Transverse colon (tissue), 4 donors: ENCODE data around the genes UBA2, HSPB6 and ARHGAP33.

GRCh38 chr19:34428241-34429506 lies at the start of gene UBA2:
TSS of gene UBA2 (plus strand) at chr19:34428381.
- PRO-cap: bidirectional peak, plus-strand start at chr19:34428371, minus-strand start at chr19:34428318; unidirectional peak, minus-strand start at chr19:34428824; bidirectional peak, plus-strand start at chr19:34429205, minus-strand start at chr19:34429034
- RAMPAGE, long total RNA, 4 experiments: start-site peak on the plus strand in 3 of 4 experiments, at chr19:34428356-34428453 at its widest, 38 to 258 reads per replicate

DNA sequence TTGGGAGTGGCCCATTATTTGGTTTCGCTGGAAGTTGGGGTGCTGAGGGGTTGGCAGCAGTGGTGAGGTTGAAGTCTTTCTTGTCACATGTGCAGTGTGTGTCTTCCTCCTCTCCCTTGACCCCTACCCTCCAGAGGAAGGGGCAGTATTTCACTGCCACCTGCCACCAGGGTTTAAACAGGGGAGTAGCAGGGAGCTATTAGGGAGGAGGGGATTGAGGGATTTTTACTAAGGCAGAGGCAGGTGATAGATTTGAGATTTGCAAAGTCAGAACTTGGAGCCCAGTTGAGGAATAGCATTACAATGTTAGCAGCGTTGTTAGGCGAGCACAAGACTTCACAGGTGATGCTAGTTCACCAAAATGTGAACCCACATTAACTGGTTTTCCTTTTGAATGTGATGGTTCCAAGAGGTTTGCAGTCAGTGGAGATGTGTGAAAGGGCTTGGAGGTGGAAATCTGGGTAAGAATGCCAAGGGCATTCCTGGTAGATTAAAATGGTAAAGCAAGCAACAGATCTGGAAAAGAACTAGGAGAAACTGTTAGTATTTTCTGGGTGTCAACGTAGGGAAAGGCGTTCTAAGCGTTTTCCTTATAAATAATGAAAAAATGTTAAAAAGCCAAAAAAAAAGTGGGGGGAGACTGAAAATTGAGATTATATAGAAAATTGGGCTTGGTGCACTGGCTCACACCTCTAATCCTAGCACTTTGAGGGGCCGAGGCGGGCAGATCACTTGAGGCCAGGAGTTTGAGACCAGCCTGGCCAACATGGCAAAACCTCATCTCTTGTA lies 19.3 kb upstream of the WTIP start:
- PRO-cap: no peak
- RAMPAGE, long total RNA, 4 experiments: no peak in any of the 4 experiments

- PRO-cap: no peak
- RAMPAGE, long total RNA, 4 experiments: no peak in any of the 4 experiments
Measured at GRCh38 chr19:34474860-34475768, 6.4 kb upstream of the WTIP start.

DNA sequence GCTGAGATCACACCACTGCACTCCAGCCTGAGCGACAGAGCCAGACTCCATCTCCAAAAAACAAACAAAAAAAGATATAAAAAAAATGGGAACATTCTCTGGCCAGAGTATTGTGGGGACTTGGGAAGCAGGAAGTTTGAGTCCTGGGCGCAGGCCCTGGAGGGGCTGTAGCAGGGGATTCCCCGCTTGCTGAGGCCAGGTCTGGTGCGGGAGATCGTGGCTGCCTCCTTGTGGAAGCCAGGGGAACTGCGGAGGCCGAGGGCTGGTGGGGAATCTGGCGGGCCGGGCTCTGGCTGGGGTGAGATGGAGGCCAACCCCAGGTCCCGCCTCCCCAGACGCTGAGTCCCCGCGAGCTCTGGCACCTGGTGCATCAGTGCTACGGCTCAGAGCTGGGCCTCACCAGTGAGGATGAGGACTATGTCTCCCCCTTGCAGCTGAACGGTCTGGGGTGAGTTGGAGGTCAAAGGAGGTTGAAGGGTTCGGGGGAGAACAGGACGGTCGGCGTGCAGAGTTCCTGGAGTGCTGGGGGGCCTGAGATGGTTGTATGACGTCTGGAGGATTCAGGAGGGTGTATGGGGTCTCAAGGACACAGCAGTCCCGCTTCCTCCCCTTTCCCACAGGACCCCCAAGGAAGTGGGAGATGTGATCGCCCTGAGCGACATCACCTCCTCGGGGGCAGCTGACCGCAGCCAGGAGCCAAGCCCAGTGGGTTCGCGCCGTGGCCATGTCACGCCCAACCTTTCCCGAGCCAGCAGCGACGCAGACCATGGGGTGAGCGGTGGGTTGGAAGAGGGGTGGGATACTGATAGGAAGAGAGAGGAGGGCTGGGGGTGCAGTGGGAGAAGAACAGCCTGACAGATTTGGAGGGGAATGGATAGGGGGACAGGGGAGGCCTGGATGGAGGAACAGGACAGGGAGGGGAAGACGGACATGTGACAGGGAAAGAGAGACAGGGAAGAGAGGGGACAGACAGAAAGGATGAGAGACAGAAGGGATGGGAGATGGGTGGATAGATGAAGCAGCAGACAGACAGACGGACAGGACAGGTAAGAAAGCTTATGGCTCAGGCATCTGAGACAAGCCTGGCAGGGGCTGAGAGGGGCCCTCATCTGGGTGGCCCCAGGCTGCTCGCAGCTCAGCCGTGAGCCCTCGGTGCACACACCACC lies 13.2 kb downstream of the GRAMD1A start:
- PRO-cap: no peak
- RAMPAGE, long total RNA, 4 experiments: start-site peak on the plus strand in 1 of 4 experiments, centred at positions 437 to 619 of the sequence, 7 to 12 reads per replicate

DNA sequence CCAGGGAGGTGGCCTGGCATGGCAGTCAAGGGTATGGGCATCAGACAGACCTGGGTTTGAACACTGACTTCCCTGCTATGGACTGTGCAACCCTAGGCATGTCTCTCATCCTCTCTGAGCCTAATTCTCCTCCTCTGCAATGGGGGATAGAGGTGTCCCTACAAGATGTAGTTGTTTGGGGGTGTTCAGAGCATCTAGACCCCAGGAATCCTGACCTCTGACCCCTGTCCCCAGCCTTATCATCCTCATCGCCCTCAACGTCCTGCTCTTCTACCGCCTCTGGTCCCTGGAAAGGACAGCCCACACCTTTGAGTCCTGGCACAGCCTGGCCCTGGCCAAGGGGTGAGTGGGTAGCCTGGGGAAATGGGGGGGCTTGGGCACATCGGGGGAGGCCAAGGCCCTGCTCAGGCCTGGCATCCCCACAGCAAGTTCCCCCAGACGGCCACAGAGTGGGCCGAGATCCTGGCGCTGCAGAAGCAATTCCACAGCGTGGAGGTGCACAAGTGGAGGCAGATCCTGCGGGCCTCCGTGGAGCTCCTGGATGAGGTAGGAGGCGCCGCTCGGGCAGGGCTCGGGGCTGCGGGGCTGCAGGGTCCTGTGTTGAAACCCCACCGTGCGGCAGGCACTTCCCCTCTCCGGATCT lies 7.1 kb upstream of the SCN1B start:
- PRO-cap: no peak
- RAMPAGE, long total RNA, 4 experiments: start-site peak on the plus strand in 1 of 4 experiments, centred at position 296 of the sequence, 11 reads per replicate

DNA sequence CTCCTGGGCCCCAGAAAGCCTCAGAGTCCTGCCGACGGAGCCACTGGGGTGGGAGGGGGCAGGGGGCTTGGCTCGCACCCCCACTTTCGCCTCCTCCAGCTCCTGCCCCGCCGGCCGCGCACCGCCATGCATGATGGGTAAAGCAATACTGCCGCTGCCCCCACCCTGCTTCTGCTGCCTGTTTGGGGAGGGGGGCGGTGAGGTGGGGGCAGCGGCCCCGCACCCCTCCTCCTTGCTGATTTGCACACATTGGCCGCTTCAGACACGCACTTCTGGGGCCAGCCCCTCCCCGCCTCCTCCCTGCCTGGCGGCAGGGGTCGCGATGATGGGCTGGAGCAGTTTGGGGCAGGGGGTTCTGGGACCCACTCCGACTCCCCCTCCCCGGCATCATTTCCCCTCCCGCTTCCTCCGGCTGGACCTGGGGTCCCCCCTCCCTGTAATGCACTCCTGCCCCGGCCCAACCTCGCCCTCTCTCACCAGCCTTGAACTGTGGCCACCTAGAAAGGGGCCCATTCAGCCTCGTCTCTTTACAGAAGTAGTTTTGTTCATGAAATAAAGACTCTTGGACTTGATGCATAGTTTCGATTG lies 1.5 kb upstream of the HPN start:
- PRO-cap: no peak
- RAMPAGE, long total RNA, 4 experiments: no peak in any of the 4 experiments

GRCh38 chr19:35065541-35066305 lies 24.2 kb downstream of the HPN start:
- PRO-cap: no peak
- RAMPAGE, long total RNA, 4 experiments: no peak in any of the 4 experiments

GRCh38 chr19:35109399-35110068 lies 6.1 kb upstream of the FXYD3 start:
- PRO-cap: bidirectional peak, plus-strand start at chr19:35109930, minus-strand start at chr19:35109749
- RAMPAGE, long total RNA, 4 experiments: no peak in any of the 4 experiments

DNA sequence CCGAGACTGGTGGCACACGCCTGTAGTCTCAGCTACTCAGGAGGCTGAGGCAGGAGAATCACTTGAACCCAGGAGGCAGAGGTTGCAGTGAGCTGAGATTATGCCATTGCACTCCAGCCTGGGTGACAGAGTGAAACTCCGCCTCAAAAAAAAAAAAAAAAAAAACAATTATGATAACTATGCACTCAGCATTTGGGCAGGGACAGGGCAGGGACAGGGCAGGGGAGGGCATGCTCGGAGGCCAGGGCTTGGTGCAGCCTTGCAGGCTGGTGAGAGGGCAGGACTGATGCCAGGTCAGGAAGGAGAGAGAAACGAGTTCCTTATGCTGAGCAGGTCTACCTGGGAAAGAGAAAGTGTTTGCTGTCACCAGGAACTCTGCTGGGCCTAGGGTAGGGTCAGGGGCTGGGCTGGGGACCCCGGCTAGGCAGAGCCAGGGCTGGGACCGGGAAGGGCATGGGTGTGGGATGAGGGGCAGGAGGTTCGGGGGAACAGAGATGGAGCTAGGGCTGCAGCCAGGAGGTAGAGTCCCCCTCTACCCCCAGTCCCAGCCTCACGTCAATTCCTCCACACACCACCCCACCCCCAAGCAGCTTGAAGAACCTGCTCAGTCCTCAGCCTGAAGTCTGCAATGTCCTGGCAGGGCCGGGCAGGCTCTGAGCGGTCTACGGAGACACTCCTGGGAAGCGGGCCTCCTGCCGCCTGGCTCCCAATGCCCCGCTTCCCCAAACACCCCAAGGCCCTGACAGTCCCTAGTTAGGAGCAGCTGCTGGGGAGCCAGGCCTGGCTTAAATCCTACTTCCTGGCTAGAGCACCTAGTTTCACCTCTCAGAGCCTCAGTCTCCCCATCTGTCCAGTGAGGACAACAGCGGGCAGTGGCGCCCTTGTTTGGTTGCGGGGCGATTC lies 2.8 kb downstream of the FXYD3 start:
- PRO-cap: bidirectional peak, plus-strand start at position 188 of the sequence, minus-strand start at position 285 of the sequence; bidirectional peak, plus-strand start at position 607 of the sequence, minus-strand start at position 350 of the sequence
- RAMPAGE, long total RNA, 4 experiments: start-site peak on the minus strand in 1 of 4 experiments, centred at position 78 of the sequence, 10 reads per replicate

DNA sequence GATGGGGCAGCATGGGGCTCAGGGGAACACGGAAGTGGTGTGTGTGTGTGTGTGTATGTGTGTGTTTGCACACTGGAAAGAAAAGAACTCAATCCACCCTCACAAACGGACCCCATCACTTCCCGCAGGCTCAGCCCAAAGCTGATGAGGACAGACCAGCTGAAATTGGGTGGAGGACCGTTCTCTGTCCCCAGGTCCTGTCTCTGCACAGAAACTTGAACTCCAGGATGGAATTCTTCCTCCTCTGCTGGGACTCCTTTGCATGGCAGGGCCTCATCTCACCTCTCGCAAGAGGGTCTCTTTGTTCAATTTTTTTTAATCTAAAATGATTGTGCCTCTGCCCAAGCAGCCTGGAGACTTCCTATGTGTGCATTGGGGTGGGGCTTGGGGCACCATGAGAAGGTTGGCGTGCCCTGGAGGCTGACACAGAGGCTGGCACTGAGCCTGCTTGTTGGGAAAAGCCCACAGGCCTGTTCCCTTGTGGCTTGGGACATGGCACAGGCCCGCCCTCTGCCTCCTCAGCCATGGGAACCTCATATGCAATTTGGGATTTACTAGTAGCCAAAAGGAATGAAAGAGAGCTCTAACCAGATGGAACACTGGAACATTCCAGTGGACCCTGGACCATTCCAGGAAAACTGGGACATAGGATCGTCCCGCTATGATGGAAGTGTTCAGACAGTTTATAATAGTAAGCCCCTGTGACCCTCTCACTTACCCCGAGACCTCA lies 7.9 kb downstream of the FXYD3 start:
- PRO-cap: bidirectional peak, plus-strand start at position 564 of the sequence, minus-strand start at position 526 of the sequence
- RAMPAGE, long total RNA, 4 experiments: no peak in any of the 4 experiments

DNA sequence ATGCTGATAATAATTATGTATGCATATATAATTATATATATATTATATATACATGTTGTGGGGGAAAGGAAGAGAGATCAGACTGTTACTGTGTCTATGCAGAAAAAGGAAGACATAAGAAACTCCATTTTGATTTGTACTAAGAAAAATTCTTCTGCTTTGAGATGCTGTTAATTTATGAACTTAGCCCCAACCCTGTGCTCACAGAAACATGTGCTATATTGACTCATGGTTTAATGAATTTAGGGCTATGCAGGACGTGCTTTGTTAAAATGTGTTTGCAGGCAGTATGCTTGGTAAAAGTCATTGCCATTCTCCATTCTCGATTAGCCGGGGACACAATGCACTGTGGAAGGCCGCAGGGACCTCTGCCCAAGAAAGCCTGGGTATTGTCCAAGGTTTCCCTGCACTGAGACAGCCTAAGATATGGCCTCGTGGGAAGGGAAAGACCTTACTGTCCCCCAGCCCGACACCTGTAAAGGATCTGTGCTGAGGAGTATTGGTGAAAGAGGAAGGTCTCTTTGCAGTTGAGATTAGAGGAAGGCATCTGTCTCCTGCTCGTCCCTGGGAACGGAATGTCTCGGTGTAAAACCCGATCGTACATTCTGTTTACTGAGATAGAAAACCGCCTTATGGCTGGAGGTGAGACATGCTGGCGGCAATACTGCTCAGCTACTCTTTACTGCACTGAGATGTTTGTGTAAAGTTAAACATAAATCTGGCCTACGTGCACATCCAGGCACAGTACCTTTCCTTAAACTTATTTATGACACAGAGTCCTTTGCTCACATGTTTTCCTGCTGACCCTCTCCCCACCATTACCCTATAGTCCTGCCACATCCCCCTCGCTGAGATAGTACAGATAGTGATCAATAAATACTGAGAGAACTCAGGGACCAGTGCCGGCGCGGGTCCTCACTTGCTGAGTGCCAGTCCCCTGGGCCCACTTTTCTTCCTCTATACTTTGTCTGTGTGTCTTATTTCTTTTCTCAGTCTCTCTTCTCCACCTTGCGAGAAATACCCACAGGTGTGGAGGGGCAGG lies 5.2 kb downstream of the LGI4 start:
- PRO-cap: unidirectional peak, plus-strand start at position 319 of the sequence; bidirectional peak, plus-strand start at position 882 of the sequence, minus-strand start at position 681 of the sequence
- RAMPAGE, long total RNA, 4 experiments: no peak in any of the 4 experiments

DNA sequence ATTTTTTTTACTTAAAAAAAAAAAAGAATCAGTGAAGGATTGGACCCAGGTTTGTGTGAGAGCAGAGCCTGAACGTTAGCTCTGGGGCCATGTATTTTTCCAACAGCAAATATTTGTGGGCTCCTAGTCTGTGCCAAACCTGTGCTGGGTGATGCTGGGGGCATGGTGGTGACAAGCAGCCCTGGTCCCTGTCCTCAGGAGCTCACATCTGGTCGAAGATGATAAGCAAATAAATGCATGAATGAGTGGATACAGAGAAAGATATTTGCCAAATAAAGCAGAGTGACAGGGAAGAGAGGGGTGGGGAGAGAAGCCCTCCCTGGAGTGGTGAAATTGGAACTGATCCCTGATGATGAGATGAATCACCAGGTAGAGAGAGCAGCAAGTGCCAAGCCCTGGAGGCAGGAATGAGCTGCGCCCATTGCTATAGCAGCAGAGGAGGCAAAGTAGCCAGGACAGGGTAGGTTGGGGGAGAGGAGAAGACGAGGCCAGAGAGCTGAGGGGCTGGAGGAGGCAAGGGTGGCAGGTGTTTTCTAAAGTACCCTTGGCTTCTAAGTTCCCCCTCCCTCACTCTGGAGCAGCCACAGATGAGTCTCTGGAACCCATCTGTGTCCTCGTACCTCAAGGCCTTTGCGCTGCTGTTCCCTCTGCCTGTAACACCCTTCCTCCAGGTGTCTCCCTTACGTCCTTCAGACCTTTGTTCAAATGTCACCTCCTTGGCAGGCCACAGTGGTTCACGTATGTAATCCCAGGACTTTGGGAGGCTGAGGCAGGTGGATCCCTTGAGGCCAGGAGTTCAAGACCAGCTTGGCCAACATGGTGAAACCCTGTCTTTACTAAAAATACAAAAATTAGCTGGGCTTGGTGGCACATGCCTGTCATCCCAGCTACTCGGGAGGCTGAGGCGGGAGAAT lies 13.8 kb downstream of the FXYD5 start:
- PRO-cap: no peak
- RAMPAGE, long total RNA, 4 experiments: no peak in any of the 4 experiments

DNA sequence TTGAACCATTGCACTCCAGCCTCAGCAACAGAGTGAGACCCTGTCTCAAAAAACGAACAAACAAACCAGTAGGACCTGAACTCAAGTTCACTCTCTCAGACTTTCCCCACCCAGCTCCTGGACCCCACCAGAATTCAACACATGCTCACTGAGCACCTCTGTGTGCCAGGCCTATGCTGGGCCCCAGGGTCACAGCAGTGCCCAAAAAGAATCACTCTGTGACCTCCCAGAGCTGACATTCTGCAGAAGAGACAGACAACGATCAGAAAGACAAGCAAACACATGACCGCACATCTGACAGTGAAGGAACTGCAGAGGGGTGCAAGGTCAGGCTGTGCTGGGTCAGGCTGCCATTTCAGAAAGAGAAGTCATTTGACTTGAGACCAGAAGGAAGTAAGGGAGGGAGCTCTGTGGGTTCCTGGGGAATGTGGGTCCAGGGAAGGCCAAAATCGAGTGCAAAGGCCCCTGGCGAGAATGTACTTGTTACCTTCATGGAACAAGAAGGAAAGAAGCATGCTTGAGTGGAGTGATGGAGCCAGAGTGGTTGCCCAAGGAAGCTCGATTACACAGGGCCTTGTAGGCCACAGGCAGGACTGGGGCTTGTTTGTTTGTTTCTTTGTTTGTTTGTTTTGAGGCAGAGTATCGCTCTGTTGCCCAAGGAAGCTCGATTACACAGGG lies 11.5 kb upstream of the CD22 start:
- PRO-cap: no peak
- RAMPAGE, long total RNA, 4 experiments: no peak in any of the 4 experiments

DNA sequence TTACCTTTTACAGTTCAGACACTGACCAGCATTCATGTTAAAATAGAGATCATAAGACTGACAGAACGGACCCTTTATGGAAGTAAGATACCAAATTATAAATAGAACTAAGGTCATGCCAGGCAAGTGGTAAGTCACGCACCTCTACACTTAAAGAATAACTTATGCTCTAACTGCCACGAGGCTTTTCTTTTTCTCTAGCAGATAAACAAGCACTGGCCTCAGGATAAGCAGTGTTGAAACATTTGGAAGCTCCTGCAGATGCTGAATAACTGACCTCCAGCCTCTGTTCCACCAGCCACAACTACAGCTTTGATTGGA lies 28.4 kb downstream of the GPR42 start:
- PRO-cap: no peak
- RAMPAGE, long total RNA, 4 experiments: no peak in any of the 4 experiments

- PRO-cap: no peak
- RAMPAGE, long total RNA, 4 experiments: no peak in any of the 4 experiments
Measured at GRCh38 chr19:35493771-35494409, 3.6 kb upstream of the KRTDAP start.

- PRO-cap: no peak
- RAMPAGE, long total RNA, 4 experiments: start-site peak on the minus strand in 1 of 4 experiments, at chr19:35545245-35545297 at its widest, 5 reads per replicate
Measured at GRCh38 chr19:35544954-35545397, 450 bp upstream of the TMEM147 start.

DNA sequence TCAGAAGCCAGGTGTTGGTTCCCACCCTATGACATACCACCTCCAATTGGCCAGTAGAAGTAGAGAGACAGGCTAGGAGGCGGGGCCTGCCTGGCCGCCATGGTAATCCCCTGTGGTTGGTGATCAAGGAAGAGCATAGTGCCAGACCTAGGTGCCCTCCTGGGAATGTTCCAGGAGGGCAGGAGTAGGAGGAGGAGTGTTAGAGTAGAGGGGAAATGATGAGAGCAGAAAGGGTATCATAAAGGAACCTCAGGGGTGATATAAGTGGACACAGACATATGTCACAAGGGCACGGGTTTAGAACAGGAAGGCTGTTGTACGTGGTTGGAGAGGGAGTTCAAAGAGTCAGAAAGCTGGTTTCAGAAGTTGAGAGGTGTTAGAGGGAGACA lies 10.6 kb downstream of the PMIS2 start:
- PRO-cap: no peak
- RAMPAGE, long total RNA, 4 experiments: no peak in any of the 4 experiments

GRCh38 chr19:35753670-35754379 lies 3.0 kb downstream of the HSPB6 start:
- PRO-cap: no peak
- RAMPAGE, long total RNA, 4 experiments: start-site peak on the plus strand in 2 of 4 experiments, at chr19:35753855-35754105 at its widest, 13 to 19 reads per replicate

- PRO-cap: unidirectional peak, minus-strand start at chr19:35757029
- RAMPAGE, long total RNA, 4 experiments: start-site peak on the minus strand in 2 of 4 experiments, at chr19:35757019-35757029 at its widest, 33 to 61 reads per replicate
Measured at GRCh38 chr19:35756765-35757094, at the start of gene HSPB6. TSS of gene HSPB6 (minus strand) at chr19:35757029.

DNA sequence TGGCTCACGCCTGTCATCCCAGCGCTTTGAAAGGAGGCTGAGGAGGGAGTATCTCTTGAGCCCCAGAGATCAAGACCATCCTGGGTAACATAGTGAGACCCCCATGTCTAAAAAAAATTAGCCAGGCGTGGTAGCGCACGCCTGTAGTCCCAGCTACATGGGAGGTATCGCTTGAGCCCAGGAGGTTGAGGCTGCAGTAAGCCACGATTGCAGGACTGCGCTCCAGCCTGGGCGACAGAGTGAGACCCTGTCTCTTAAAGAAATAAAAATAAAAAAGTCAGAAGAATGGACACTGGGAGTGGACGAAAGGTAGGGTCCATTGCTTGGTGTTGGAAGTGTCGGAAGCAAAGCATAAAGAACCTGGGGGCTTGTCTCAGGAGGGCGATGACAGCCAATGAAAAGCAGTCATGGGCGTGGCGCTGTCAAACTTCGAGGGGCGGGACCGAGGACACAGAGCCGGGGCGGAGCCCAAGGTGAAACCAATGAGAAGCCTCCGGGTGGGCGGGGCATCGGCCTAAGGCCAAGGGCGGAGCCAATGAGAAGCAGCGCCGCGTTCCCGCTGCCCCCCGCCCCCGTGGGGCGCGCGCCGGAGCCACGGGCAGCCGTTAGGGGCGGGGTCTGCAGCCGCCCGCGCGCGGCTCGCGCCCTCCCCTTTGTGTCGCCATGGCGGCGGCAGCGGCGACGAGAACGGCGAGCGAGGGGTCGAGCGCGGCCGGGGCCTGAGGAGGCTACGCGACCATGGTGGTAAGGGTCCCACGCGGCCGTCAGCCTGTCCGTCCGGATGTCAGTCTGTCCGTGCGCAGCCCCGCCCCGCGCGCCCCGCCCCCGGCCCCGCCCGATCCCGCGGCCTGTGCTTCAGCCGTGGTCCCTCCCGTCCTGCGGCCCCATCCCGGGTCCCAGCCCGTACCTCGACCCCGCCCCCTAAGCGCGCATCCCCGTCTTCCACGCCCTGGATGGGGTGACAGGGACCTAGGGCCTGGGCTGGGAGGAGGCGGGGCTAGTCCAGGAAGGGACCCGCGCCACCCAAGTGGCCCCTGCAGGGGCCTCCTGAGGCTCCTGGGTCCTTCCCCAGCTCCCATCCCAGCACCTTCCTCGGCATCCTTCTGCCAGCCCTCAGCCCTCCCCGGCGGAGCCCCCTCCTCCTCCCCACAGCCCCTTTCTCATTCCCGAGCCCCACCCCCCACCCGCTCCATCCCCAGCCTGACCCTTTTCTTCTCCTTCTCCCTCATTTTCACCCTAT lies at the start of gene ARHGAP33:
Gene ARHGAP33, plus strand, starts transcription at position 644 of the 1,240 bp plus-strand sequence.
- PRO-cap: unidirectional peak, plus-strand start at position 656 of the sequence
- RAMPAGE, long total RNA, 4 experiments: start-site peak on the plus strand in 2 of 4 experiments, centred at positions 631 to 647 of the sequence, 8 to 24 reads per replicate